Monocyte (primary cell): ENCODE data around the genes LSMEM1, ASZ1 and LSM8.

- PRO-cap, 2 experiments = peak in 1 of 2 experiments; most common plus-strand start chr7:112451530 (in 1)
These were observed 1.1 kb downstream of the IFRD1 start for GRCh38 chr7:112451429-112451739.

GRCh38 chr7:112451740-112452545 is 1.7 kb downstream of the IFRD1 start:
- PRO-cap, 2 experiments = peak in 1 of 2 experiments; most common plus-strand start chr7:112451960 (in 1)

- PRO-cap, 2 experiments = peak in 1 of 2 experiments; most common plus-strand start chr7:112462549 (in 1)
These were observed 12.0 kb downstream of the IFRD1 start for GRCh38 chr7:112462039-112462785.

DNA sequence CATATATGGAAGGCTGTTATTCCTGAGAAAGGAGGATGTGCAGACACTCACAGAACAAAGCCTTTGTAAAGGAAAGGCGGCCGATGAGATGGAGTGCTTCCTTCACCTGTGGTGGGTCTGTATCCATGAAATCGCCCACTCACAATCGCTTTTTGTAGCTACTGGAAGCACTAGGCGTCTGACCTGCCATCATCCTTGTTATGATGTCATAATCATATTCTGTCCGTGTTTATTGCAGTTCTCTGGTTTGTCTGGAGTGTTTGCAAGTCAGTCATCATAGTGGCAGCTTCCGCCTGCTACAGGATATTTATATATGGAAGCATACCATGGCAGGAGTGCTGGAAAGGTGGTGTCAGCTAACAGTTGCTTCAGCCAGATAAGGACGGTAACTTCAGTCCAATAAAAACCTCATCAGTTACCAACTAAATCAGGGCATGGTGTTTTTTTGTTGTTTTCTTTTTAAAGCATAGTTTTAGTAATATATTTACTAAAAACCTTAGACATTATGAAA is at the start of gene LSMEM1:
Gene LSMEM1, plus strand, starts transcription at position 394 of the 511 bp plus-strand sequence.
- PRO-cap, 2 experiments = peak in 2 of 2 experiments; most common plus-strand start position 79 of the sequence (in 1)

- PRO-cap, 2 experiments = peak in 2 of 2 experiments; most common plus-strand start chr7:112510219 (in 2); most common minus-strand start chr7:112509994 (in 1)
These were observed 29.3 kb downstream of the LSMEM1 start for GRCh38 chr7:112509732-112510876.

DNA sequence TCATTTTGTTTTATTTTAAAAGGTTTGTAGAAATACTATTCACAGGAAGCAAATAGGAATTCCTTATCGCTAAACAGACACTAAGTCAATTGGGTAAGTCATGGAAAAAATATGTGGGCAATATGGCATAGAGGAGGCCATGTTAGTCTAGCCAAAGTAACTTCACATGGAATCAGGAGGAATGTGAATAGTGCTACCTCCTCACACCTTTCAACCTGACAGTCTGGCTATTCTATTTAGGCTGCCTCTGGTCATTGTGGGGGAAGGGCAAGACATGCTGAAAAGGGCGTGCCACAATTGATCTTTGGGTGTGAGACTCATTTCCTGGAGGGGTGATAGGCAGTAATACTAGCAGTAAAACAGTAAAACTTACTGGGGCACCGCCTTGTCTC is 88.9 kb downstream of the TMEM168 start:
- PRO-cap, 2 experiments = no peak in any of the 2 experiments

GRCh38 chr7:114084986-114086048 is 166.5 kb upstream of the PPP1R3A start:
- PRO-cap, 2 experiments = no peak in any of the 2 experiments

GRCh38 chr7:114088072-114088699 is 169.4 kb upstream of the PPP1R3A start:
- PRO-cap, 2 experiments = no peak in any of the 2 experiments

DNA sequence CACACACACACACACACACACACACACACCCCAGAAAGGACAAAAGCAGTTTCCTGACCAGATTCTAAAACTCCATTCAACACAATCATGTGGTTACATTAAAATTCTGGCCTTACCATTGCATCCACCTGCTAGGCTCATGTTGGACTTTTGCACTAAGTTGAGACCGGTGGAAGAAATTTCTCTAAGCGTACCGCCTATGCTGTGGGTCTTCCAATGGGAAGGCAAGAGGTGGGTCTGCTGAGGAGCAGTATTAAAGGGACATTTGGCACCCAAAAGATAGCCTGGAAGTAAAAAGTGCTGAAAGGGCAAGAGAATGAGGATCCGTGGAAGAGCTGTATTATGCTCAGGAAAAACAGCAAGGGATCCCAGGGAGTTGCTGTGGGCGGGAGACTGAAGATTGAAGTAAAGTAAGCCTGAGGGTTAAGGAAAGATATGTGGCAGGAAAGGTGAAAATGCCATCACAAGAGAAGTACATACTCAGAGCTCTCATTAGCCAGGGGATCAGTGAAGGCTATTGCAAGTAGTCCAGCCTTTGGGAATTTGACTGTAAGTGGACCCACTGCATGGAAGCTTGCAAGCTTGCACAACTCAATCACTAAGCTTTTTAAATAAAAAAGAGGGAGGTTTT is 5.2 kb downstream of the FOXP2 start:
- PRO-cap, 2 experiments = no peak in any of the 2 experiments

GRCh38 chr7:114964881-114965546 is 43.1 kb downstream of the MDFIC start:
- PRO-cap, 2 experiments = no peak in any of the 2 experiments

DNA sequence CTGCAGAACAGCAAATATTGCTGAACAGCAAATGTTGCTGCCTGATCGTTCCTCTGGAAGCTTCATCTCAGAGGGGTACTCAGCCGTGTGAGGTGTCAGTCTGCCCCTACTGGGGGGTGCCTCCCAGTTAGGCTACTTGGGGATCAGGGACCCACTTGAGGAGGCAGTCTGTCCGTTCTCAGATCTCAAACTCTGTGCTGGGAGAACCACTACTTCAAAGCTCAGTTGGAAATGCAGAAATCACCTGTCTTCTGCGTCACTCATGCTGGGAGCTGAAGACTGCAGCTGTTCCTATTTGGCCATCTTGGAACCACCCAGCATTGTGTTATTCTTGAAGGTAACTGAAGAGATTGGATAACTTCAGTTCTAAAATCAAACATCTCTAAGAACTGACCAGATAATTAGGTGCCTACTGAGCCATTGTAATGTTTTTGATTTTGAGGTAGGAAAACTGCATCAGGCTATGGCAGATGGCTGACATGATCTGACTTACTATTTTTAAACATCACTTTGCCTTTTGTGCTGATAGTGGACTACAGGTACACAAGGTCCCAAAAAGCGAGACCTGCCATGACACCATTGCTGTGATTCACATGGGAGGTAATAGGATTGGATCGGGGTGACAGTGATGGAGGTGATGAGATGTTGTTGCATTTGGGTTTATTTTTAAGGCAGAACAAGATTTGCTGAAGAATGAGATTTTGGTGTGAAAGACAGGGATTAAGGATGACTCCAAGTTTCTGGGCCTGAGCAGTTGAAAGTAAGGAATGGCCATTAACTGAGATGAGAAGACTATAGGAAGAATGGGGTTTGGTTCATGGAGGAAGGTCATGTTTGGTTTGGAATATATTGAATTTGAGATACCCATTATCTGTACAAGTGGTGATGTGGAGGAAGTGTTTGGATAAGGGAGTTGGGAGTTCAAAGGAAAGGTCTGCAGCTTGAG is 74.0 kb downstream of the MDFIC start:
- PRO-cap, 2 experiments = no peak in any of the 2 experiments

- PRO-cap, 2 experiments = no peak in any of the 2 experiments
These were observed 307.5 kb downstream of the MDFIC start for GRCh38 chr7:115229190-115230000.

DNA sequence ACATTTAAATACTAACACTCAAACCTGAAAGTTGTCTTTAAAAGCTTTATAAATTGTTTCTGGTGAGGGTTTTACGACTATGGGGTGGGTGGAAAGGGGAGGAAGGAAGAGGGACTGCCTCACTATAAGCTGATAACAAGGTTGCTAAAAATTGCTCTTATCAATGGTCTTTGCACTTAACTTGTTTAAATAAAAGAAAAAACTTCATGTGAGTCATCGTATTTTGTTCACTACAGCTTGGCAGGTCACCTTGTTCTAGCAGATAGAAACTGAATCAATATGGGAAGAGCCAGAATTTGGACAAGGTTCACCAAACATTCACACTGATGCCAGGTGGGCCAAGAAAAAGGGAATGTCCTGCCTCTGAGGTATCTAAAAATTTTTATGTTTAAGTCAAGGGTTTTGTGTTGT is 129.3 kb downstream of the TES start:
- PRO-cap, 2 experiments = no peak in any of the 2 experiments

DNA sequence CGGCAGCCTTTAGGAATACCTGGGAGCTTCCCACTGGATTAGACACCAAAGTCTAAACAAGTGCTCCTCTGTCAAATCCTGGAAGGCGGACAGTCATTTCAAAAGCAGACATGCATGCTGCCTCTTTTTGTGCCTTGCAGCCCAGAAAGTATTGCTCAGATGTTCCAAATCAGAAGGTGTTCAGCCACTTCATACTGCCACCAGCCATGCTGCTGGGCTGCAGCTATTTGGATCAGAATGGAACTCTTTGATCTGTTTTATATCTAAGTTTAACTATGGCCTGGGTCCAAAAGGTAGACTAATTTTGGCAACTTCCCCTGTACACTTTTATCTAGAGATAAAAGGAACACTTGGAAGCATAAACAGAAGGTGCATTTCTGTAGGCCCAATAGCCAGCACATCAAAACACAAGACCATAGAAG is 143.3 kb upstream of the CAV2 start:
- PRO-cap, 2 experiments = no peak in any of the 2 experiments

DNA sequence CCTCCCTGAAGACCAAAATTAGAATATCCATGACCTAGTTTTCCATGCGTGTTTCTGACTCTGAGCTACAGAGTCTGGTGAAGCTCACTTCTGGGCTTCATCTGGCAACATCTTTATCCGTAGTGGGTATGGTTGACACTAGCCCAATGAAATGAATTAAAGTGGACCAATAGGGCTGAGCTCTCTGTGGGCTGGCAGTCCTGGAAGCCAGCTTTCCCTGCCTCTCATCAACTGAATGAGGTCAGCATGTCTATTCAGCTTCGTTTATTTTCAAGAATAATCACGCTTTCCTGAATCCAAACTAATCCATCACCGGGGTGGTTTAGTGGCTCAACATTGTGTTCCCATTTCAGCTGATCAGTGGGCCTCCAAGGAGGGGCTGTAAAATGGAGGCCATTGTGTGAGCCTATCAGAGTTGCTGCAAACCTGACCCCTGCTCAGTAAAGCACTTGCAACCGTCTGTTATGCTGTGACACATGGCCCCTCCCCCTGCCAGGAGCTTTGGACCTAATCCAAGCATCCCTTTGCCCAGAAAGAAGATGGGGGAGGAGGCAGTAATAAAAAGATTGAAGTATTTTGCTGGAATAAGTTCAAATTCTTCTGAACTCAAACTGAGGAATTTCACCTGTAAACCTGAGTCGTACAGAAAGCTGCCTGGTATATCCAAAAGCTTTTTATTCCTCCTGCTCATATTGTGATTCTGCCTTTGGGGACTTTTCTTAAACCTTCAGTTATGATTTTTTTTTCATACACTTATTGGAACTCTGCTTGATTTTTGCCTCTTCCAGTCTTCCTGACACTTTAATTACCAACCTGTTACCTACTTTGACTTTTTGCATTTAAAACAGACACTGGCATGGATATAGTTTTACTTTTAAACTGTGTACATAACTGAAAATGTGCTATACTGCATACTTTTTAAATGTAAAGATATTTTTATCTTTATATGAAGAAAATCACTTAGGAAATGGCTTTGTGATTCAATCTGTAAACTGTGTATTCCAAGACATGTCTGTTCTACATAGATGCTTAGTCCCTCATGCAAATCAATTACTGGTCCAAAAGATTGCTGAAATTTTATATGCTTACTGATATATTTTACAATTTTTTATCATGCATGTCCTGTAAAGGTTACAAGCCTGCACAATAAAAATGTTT is 35.6 kb downstream of the CAV1 start:
- PRO-cap, 2 experiments = no peak in any of the 2 experiments

DNA sequence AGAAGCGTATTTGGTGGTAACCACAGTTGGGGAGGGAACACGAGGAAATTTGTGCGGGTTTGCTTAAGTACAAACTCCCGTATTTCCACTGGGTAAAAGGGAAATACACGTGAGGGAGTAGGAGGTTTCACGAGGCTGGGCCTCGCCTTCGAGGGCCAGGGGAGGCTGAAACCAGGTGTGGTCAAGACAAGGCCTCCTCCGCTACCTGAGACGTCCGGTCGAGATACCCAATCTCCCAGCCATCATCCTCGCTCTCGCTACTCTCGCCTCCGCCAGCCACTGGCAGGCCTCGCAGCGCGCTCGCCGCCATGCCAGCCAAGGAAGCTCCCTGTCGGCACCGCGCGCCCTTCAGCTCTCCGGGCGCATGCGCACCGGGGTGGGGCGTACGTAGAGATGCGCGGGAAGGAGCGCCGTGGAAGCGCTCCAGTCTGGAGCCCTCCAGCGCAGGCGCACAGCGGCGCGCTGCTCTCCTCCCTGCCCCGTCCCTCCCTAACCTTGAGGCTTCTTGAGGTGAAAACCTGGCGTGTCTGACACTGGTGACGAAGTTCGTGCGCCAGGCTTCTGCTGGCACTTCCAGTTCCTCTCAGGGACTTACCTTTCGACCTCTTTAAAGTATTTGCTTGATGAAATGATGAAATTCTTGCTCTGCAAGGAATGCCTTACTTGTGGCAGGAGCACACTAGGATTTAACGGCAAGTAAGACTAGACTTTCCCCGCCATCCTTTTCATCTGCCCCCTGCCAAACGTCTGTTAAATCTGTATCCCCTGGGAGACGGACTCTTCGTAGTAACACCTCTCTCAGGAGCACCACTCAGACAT is at the start of gene ASZ1:
Gene ASZ1, minus strand, starts transcription at position 343 of the 819 bp plus-strand sequence.
- PRO-cap, 2 experiments = no peak in any of the 2 experiments

DNA sequence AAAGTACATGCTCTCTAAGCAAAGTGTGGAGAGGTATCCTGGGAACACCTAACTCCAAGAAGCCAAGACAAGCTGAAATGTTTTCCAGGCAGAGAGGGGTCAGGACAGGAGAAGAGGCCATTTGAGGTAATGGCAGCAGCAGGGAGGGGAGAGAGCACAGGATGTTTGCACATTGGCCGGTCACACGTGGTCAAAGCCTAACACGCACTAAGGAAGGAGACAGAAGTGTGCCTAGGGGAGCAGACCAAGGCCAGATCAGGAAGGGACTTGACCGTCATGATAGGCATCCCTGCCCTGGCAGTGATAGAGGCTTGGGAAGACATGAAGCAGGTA is 101.5 kb downstream of the CTTNBP2 start:
- PRO-cap, 2 experiments = no peak in any of the 2 experiments

DNA sequence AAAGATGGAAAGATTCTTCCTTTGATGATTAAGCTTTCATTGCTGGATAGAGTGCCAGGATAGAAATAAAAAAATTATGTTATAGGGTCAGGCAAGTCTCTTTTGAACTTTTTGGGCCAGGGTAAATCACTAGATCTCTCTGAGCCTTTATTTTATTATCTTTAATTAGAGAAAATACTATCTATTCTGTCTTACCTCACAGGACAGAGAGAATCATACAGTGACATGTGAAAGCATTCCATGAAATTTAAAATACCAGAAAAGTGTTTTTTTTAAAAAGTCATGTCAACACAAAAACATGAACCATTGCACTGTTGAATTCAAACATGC is 126.5 kb upstream of the CTTNBP2 start:
- PRO-cap, 2 experiments = no peak in any of the 2 experiments

- PRO-cap, 2 experiments = no peak in any of the 2 experiments
These were observed 133.8 kb upstream of the CTTNBP2 start for GRCh38 chr7:118007014-118007421.

GRCh38 chr7:118183051-118184293 is at the start of gene LSM8:
LSM8 (plus strand) TSS chr7:118184164.
- PRO-cap, 2 experiments = peak in 2 of 2 experiments; most common plus-strand start chr7:118183594 (in 2); most common minus-strand start chr7:118183963 (in 2)